Vein endothelial cell (primary cell): ENCODE measurements around a stretch of chr2.

- CAGE, long polyA plus RNA: no peak
Measured at GRCh38 chr2:189569234-189570081, 11.1 kb downstream of the SLC40A1 start.

DNA sequence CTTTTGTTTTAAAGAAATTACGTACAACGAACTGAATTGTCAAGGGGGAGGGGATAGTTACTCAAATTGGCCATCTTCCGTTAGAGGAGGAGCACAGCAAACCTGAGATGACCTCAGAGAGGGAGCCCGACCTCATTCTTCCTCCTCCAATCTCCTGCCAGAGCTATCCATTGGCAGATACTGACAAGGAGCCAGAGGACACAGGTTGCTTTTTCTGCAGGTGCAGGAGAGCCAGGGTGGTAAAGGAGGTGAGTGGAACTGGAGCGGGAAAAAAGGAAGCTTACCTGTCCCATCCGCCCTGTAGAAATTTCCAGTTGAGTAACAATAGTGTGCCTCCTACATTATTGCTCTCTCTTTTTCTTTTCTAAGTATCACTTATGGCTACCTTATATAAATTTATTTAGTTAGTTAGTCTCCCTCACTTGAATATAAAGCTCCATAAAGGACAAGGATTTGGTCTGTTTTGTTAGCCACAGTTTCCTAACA lies 24.2 kb downstream of the ANKAR start:
- CAGE, long polyA plus RNA: no peak

GRCh38 chr2:190093701-190094313 lies 31.3 kb upstream of the MSTN start:
- CAGE, long polyA plus RNA: no peak

GRCh38 chr2:190119193-190119753 lies 56.7 kb upstream of the MSTN start:
- CAGE, long polyA plus RNA: no peak

GRCh38 chr2:190183231-190183968 lies 2.7 kb downstream of the C2orf88 start:
- CAGE, long polyA plus RNA: no peak

- CAGE, long polyA plus RNA: no peak
Measured at GRCh38 chr2:190334291-190334864, 9.0 kb upstream of the INPP1 start.

DNA sequence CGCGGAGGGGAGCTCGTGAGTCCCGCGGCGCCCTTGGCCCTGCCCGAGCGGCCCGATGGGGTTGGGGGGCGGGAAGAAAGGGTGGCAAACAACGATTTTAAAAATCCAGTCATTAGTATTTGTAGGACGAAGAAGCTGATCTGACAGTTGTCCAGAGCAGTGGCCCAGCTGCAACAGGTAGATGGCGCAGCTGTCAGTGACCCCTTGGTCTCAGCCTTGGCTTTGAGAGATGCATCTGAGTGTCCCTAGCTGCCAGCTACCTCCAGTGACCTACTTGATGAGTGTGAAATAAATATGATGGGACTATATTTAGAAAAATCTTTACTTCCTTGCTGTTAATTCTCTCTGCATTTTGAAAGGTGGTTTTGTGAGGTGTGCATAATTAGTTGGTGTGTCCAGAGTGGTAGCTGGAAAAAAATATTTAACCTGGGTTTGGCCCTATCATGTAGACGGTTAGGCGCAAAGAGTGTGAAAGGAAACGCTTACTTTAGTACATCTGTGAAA lies 867 bp downstream of the INPP1 start:
- CAGE, long polyA plus RNA: no peak

- CAGE, long polyA plus RNA: no peak
Measured at GRCh38 chr2:190468657-190469173, 60.6 kb downstream of the MFSD6 start.

DNA sequence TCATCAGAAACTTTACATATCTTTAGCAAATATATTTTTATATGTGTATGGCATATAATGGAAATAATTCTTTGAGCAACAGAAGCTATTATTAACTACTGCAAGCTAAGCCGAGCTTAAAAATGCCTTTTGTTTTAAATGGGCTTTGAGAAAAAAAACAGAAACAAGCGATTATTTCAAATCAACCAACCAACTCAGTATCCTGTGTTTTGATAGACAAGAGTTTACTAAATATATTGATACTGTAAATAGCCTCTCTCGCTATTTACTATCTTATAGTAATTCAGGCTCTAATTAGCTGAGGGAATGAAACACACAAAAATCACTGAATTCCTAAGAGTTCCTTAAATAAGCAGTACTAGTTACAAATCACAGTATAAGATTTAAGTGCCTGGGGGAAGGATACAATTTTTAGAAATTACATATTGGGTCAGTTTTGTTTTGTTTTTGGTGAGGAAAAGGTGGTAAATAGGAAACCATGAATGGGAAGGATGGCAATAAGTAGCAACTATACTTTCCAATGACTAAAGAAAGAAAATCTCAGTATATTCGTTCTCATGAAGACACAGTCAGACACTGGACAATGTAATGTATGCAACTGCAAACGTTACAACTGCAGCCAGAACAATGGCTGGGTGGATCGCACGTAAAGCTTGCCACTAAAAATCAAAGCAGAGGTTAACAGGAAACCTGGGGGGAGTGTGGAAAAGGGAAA lies 33.6 kb downstream of the NEMP2 start:
- CAGE, long polyA plus RNA: no peak

- CAGE, long polyA plus RNA: no peak
Measured at GRCh38 chr2:190578304-190579242, 44.1 kb upstream of the NEMP2 start.

DNA sequence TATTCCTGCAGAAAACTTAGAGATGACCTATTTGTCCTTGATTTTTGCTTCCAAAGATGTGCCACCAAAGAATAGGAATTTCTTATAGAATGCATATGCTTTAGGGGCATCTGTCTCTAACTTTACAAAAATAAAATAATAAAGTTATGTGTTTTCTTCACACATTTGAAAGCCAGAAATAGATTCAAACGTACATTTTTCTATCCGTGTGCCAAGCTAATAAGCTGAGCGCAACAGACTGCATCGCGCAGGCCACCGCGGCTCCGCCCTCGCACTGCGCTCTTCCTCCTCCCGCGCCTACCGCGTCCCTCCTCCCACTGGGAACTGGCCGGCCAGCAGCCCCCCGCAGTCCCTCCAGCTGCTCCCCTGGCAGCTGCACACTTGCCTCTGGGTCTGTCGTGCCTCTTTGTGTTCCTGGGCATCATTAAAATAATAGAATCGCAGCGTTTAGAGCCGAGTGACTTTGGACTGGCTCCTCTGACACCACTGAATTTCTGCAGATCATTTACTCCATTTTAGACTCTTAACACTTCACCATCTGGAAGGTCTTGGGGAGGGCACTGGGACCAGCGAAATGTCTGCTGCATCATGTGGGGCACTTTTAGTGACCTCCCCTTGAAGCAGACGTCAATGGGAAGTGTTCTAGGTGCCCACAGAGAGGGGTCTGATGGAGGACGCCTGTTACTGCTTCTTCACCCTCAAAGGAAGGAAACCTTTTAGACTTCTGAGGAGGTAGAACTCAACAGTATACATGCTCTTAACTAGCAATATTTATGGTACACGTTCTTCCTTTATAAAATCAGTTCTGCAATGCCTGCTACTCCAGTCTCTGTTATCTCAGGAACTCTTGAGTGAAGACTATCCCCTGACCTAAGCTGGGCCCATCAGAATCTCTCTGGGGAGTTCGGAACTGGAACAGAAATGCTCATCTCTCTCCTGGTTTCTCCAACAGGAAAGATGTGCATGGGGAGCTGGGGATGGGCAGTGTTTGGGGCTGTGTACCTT lies 20.9 kb upstream of the NAB1 start:
- CAGE, long polyA plus RNA: no peak

DNA sequence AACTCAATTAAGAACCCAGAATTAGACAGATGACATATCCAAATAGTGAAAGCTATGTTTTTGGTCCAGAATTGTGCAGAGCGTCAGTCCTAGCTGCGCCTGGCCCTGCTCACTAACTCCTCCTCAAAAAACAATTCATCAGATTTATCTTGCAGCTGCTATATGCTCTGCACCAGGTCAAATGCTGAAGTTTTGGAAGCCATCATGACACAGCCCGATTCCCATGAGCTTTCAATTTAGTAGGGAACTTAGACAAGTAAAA lies 20.0 kb upstream of the NAB1 start:
- CAGE, long polyA plus RNA: no peak

GRCh38 chr2:190647881-190648160 lies 1.1 kb upstream of the NAB1 start:
- CAGE, long polyA plus RNA: no peak

DNA sequence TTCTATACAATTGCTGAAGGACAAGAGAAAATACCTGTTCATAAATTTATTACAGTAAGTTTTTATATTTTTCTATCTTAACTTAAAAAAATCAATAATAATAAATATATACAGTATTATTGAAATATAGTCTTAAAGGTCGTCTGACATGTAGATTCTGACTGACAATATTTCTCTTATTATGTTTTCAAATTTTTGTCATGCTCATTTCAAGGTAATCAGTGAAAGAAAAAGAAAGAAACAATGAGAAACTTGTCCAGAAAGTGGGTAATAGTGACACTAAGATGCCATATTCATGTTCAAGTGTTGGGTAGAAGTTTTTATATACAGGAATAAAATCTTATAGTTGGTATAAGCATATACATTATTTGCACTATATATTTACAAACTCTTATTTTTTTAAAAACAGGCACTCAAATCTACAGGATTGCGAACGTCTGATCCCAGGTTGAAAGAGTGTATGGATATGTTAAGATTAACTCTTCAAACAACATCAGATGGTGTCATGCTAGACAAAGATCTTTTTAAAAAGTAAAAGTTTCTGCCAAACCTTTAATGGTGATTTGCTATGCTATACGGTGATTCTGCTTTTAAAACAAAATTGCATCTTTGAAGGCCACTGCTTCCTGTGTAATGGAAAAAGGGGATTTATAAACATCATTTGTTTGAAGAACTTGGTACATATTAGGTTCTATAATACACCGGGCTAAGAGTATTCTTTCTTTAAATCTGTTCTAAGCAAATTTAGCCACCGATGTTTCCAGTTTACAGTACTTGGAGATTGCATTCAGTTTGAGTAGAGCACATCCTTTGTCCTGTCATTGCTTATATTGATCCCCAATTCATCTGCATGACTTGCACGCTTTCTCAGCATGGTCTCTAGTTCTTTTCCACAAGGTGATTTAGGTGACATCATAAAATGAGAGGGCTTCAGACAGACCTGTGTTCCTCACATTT lies 14.9 kb downstream of the GLS start:
- CAGE, long polyA plus RNA: no peak

GRCh38 chr2:190901873-190902247 lies 21.2 kb downstream of the GLS start:
- CAGE, long polyA plus RNA: no peak

- CAGE, long polyA plus RNA: no peak
Measured at GRCh38 chr2:190906362-190906809, 25.8 kb downstream of the GLS start.

DNA sequence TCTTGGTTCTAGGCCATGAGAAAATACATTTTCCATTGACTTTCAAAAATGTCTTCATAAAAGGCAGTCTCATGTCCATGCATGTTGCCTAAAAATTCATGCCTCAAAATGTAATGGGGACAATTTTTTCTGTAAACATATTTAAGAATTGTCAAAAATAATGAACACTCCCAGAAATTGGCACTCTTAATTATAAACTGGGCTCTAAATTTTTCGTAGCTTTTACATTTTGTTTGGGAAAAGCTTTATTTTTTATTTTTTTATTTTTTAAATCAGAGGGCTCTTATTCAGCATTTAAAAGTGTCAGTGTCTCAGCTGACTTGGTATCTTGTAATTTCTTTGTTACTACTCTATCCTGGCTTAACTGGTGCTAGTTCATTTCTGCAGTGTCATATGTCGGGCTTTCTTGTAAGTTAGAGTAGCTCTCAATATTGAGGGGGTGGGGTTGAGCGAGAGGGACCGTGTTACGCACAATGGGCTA lies 44.4 kb downstream of the GLS start:
- CAGE, long polyA plus RNA: no peak

GRCh38 chr2:191113831-191114207 lies 37.0 kb downstream of the STAT4 start:
- CAGE, long polyA plus RNA: no peak

- CAGE, long polyA plus RNA: no peak
Measured at GRCh38 chr2:191166092-191166695, 15.4 kb upstream of the STAT4 start.

DNA sequence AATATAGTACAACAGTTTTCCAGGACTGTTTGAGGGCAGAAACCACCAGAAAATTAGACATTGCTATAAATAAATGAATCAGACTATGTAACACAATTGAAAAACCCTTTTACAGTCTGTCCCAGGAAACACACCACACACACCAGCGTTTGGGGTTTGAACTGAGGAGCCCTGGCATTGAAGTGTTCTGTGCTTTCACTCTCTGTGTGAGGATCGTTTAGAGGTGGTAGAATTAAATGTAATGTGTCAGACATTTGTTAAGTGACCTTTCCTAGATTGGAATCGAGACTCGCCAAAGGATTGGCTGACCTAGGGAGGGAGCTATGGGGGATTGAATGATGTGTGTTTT lies 1.5 kb downstream of the MYO1B start:
- CAGE, long polyA plus RNA: no peak